ENCODE data around the genes NRG2, IGIP, PFDN1, SRA1, PCDHA11 and PCDHB6.

DNA sequence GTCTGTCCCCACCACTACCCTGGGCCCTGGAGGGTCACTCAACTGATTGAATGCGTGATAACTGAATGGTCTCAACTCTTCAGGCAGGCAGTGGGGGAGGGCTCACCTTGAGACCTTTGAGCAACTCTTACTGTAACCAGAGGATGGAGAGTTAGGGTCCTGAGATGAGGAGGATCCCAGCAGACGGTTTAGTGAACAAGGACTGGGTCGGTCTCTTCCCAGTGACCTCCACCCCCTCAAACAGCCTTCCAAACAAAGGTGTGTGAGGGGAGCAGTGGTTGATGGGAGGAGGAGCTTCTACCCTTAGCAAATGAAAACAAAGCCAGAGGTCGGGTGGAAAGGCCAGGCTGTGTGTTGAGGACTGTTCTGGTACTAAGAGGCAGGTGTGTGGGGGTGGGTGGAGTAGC is 59.4 kb downstream of the CXXC5 start:
- PRO-cap, 2 experiments = no peak in any of the 2 experiments
- RAMPAGE, long total RNA, 5 experiments = no peak in any of the 5 experiments

- PRO-cap, 2 experiments = peak in 1 of 2 experiments; most common plus-strand start chr5:140043356 (in 1); most common minus-strand start chr5:140043289 (in 1)
- RAMPAGE, long total RNA, 5 experiments = start-site peak on the minus strand in 1 of 5 experiments, at chr5:140043274-140043282 at its widest, 27 reads per replicate
These were observed at the start of gene NRG2 for GRCh38 chr5:140042804-140044032. NRG2 (minus strand) TSS chr5:140043299.

- PRO-cap, 2 experiments = peak in 2 of 2 experiments; most common plus-strand start chr5:140108090 (in 2); most common minus-strand start chr5:140107728 (in 1)
- RAMPAGE, long total RNA, 5 experiments = start-site peak on the plus strand in 2 of 5 experiments, at chr5:140107772-140108179 at its widest, 19 to 104 reads per replicate; start-site peak on the minus strand in 4 of 5 experiments, at chr5:140107615-140108071 at its widest, 8 to 19 reads per replicate
These were observed 6.2 kb upstream of the PURA start for GRCh38 chr5:140107548-140108358.

GRCh38 chr5:140125784-140126046 is at the start of gene IGIP:
IGIP (plus strand) TSS chr5:140125937.
- PRO-cap, 2 experiments = no peak in any of the 2 experiments
- RAMPAGE, long total RNA, 5 experiments = no peak in any of the 5 experiments

DNA sequence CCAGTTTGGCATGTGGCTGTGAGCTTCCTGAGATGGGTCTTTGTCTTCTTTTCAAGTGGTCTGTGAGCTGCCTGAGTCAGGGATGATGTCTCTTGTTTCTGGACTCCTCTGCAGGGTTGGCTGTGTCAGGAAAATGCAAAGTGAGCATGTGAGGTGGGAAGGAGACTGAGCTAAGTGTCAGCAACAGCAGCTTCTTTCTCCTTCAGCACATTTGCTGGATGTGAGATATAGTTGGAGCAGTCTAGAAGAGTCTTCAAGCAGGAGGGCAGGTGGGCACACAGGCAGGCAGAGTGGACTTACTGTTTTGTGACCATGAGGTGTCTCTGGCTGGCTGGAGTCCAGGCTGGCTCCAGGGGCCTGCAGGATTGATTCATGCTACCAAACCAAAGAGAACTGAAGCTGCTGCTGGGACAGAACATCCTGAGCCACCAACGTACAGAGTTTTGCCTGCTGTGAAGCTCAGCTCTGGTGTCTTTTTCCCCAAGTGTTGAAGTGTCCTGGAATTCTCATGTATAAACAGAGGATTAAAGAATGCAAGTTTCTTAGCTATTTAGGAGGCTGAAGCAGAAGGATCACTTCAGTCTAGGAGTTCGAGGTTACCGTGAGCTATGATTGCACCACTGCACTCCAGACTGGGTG is 45.6 kb downstream of the CYSTM1 start:
- PRO-cap, 2 experiments = no peak in any of the 2 experiments
- RAMPAGE, long total RNA, 5 experiments = no peak in any of the 5 experiments

DNA sequence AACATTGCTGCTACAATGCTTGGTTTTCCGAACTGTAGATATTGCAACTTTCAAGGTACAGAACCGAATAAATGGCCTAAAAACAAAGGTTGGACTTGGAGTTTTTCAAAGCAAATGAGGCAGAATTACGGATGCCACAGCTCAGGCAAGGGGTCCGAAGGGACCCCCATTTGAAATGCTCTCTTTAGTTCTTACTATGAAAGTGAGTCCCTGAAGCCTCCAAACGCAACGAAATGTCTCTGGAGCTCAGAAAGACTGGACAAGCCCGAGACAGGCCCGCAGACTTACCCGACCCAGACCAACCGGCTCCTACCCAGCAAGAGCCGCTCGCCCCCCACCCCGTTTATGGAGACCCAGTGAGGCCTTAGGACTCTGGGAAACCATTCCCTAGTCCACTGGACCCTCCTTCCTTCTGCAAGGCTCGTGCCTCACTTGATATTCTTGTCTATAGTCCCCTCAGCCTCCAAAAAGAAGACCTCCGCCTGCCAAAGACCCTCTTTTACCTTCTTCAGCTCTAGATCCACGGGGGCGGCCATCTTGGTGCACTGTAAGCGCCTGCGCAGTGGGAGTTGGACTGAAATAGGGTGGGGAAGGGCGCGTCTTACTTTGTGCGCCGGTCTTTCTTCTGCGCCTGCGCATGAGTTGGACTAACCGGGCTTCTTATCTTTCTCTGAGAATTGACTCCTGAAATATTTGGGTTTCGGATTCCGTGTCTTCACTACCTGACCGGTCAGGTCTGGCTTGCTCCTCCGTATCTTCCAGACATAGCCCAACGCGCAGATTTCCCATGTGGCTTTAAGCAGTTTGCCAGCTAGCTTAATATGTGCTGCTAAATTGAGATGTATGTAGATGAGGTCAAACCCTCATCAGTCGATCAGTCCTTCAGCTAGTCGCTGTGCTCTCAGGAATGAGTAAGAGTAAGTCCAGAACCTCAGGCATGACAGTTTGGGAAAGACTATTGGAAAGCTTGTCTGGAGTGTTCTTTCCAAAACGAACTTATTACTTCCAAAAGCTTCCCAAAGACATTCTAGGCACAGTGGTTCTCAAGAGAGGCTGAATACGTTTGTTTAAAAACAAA is at the start of gene PFDN1:
Gene PFDN1, minus strand, starts transcription at position 564 of the 1,078 bp plus-strand sequence.
- PRO-cap, 2 experiments = peak in 2 of 2 experiments; most common plus-strand start position 616 of the sequence (in 1); most common minus-strand start position 553 of the sequence (in 2)
- RAMPAGE, long total RNA, 5 experiments = start-site peak on the minus strand in 3 of 5 experiments, centred at positions 548 to 553 of the sequence, 36 to 679 reads per replicate

DNA sequence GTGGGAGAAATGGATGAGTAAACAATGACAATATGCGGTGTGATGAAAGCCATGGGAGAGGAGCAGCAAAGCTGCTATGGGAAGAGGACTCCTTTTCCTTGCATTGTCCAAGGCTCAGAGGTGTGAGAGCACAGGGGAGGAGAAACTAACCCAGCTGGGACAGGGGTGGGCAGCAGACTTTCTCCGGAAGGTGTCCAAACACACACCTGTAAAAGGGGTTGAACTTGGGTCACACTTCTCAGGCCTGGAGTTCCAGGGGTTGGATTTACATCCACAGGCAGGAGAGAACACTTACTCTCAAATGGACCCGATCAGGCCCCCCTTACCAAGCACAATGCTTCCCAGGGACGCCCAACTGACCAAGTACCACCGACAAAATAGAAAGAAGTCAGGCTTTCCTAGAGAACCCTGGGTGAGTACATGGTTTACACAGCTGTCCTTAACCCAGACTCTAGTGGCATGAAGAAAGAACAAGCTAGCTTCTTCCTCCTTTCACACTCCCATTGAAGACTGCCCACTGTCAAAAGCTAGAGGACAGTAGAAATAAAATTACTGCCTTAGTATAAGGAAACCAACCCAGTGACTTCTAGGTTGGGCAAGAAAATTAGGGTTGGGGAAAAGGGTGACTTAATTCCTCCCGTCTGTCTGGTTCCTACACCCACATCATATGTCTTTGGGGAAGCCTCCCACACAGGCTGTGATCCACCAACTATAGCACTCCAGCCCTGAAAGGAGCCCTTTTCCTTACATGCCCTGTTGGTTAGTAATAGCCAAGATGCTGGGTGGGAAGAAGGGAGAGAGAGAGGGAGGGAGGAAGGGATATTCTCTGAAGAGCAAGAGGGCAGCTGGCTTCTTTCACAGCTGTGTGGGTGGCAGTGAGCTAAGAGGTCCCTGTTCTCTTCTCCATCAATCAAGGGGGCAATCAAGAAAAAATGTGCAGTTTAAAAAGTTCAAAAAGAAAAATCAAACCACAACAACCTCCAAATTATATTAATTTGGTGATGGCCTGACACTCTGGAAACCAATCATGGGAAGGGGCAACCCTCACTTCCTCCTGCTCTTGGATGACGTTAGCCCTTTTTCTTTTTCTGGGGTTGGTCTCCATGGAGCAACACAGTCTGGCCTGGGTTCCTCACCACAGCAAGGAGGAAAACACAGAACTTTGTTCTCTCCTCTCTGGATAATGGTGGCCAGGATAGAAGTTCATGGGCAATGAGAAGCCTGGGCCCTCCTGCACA is 21.7 kb upstream of the PFDN1 start:
- PRO-cap, 2 experiments = no peak in any of the 2 experiments
- RAMPAGE, long total RNA, 5 experiments = no peak in any of the 5 experiments

- PRO-cap, 2 experiments = no peak in any of the 2 experiments
- RAMPAGE, long total RNA, 5 experiments = no peak in any of the 5 experiments
These were observed 23.6 kb upstream of the EIF4EBP3 start for GRCh38 chr5:140523860-140524333.

DNA sequence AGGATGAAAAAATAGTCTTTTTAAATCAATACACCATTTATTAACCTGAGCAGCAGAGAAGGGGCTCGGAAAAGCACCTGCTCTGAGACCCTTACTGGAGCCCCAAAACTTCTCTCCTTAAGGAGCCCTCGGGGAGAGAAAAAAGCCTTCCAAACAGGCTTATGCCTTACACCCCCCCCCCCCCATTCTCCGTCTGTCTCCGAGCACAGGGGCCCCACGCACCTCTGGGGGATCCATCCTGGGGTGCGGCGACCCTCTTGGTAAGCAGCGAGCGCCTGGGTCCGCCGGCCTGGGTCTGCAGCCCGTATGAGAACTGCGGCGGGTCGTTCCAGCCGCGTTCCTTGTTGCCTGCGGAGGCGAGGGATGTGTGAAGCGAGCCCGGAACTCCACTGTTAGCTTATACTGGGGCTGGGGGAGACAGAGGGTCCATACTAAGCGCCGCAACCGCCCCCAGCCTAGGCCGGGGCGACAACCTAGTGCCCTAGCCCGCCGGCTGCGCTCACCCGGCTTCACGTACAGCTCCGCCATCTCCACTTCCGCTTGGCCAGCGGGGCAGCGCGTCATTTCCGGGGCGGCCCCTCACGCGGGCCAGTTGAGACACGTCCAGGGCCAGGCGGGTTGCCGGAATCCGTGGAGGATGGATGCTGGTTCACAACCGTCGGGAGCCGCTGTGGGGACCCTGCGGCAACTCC is at the start of gene SRA1:
Gene SRA1, minus strand, starts transcription at position 549 of the 692 bp plus-strand sequence.
- PRO-cap, 2 experiments = peak in 2 of 2 experiments; most common plus-strand start position 591 of the sequence (in 2); most common minus-strand start position 517 of the sequence (in 2)
- RAMPAGE, long total RNA, 5 experiments = start-site peak on the minus strand in 4 of 5 experiments, centred at positions 511 to 520 of the sequence, 20 to 232 reads per replicate

GRCh38 chr5:140560175-140560756 is 3.0 kb upstream of the SRA1 start:
- PRO-cap, 2 experiments = no peak in any of the 2 experiments
- RAMPAGE, long total RNA, 5 experiments = no peak in any of the 5 experiments

GRCh38 chr5:140563453-140564141 is 801 bp downstream of the APBB3 start:
- PRO-cap, 2 experiments = no peak in any of the 2 experiments
- RAMPAGE, long total RNA, 5 experiments = no peak in any of the 5 experiments

- PRO-cap, 2 experiments = no peak in any of the 2 experiments
- RAMPAGE, long total RNA, 5 experiments = no peak in any of the 5 experiments
These were observed 30.8 kb downstream of the SLC35A4 start for GRCh38 chr5:140595358-140595901.

- PRO-cap, 2 experiments = no peak in any of the 2 experiments
- RAMPAGE, long total RNA, 5 experiments = no peak in any of the 5 experiments
These were observed 4.3 kb downstream of the WDR55 start for GRCh38 chr5:140668743-140669605.

- PRO-cap, 2 experiments = no peak in any of the 2 experiments
- RAMPAGE, long total RNA, 5 experiments = start-site peak on the plus strand in 1 of 5 experiments, at chr5:140868941-140869779 at its widest, 6 to 7 reads per replicate
These were observed at the start of gene PCDHA11 for GRCh38 chr5:140868696-140869820. PCDHA11 (plus strand) TSS chr5:140868957.

DNA sequence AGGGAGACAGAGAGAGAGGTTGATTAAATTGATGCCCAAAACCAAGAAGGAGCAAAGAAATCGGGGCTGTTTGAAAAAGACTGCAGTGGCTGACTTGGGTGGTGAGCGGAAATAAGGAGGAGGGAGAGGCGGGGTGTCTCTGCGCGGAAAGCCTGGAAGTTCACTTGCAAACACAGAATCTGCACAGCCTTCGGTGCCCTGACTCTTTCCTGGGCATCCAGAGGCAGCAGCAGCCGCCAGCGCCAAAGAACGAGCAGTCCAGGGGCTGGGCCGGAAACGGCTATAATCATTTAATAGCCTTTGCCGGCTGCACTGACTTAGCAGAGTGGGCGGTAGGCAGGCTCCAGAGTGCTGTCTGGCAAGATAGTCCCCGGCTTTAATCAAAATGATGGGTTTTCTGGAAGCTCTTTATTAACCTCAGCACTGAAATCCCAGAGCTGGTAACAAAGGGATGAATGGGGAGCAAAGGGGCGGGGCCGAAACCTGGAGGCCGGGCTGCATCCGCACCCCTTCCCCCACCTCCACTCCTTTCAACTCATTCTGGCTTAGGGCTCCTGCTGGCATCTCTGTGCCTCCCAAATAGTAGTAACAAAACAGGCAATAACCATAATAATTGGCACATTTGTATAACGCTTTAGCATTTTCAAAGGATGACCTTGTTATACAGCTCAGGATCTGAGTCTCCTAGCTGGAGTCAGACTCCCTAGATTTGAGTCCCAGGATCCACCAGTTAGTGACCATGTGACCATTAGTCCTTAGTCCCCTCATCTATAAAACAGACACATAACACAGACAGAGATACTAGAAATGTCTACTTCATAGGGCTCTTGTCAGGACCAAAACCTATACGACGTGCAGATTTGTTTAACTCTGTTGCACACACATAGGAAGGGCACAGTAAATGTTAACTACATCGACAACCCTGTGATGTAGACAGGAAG is 35.8 kb downstream of the PCDHAC2 start:
- PRO-cap, 2 experiments = peak in 2 of 2 experiments; most common plus-strand start position 323 of the sequence (in 2); most common minus-strand start position 154 of the sequence (in 1)
- RAMPAGE, long total RNA, 5 experiments = no peak in any of the 5 experiments

DNA sequence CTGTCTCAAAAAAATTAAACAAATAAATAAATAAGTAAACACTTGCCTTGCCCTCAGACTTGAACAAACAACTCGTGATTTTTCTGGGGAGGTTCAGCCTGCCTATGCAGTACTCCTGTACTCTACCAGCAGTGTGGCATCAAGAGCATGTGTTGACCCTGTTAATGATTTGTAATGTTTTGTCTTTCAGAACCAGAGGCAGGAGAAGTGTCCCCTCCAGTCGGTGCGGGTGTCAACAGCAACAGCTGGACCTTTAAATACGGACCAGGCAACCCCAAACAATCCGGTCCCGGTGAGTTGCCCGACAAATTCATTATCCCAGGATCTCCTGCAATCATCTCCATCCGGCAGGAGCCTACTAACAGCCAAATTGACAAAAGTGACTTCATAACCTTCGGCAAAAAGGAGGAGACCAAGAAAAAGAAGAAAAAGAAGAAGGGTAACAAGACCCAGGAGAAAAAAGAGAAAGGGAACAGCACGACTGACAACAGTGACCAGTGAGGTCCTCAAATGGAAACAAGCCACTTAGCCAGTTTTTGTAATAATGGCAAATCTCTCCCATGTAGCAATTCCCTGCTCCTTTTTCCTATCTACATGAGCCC is 41.6 kb upstream of the PCDHB1 start:
- PRO-cap, 2 experiments = no peak in any of the 2 experiments
- RAMPAGE, long total RNA, 5 experiments = no peak in any of the 5 experiments

DNA sequence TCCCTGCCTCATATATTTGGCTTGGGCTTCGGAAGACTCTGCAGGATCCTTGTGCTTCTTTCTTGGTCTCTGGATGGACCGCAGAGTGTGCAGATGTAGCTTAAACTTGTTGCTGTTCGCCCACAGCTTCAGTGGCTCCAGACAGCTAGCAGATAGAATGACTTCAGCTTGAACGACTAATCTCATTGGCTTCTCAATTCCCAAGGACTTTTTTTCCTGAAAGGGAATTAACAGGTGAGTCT is 298 bp upstream of the PCDHB1 start:
- PRO-cap, 2 experiments = no peak in any of the 2 experiments
- RAMPAGE, long total RNA, 5 experiments = no peak in any of the 5 experiments

DNA sequence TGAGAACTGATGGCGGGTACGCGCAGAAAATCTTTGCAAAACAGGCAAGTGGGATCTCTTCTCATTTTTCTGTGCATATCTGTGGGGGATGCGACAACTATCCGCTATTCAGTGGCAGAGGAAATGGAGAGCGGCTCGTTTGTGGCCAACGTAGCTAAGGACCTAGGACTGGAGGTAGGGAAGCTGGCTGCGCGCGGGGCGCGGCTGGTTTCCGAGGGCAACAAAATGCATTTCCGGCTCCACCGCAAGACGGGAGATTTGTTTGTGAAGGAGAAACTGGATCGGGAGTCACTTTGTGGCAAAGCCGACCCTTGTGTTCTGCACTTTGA is 252 bp downstream of the PCDHB1 start:
- PRO-cap, 2 experiments = no peak in any of the 2 experiments
- RAMPAGE, long total RNA, 5 experiments = no peak in any of the 5 experiments

- PRO-cap, 2 experiments = no peak in any of the 2 experiments
- RAMPAGE, long total RNA, 5 experiments = no peak in any of the 5 experiments
These were observed 791 bp downstream of the PCDHB3 start for GRCh38 chr5:141101066-141101461.

DNA sequence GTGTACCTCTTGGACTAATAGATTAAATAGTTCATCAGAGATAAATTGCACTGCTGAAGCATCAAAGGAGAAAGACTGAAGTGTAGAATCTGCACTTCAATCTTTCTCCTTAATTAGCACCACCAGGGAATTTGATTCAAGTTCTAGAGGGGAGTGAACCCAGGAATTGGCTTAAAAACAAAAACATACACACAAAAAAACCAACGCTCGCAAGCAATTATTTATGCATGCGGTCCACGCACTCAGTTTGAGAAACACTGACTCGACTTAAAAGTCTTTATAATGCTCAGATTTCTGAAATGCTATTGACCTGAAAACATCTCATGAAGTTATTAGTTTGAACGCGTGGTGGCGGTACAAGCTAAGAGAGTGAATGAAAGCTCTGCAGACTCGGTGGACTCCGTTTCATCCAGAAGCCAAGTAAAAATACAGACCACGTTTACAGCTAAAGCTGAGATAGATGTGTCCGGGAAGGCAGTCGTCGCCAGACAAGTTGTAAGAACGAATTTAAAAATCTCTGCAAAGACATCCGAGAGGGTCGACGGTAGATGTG is at the start of gene PCDHB6:
Gene PCDHB6, plus strand, starts transcription at position 403 of the 553 bp plus-strand sequence.
- PRO-cap, 2 experiments = no peak in any of the 2 experiments
- RAMPAGE, long total RNA, 5 experiments = no peak in any of the 5 experiments